ENCODE measurements around a stretch of chr13.

GRCh38 chr13:42062875-42063331, 14.5 kb downstream of the DGKH start:
- PRO-cap: no peak

DNA sequence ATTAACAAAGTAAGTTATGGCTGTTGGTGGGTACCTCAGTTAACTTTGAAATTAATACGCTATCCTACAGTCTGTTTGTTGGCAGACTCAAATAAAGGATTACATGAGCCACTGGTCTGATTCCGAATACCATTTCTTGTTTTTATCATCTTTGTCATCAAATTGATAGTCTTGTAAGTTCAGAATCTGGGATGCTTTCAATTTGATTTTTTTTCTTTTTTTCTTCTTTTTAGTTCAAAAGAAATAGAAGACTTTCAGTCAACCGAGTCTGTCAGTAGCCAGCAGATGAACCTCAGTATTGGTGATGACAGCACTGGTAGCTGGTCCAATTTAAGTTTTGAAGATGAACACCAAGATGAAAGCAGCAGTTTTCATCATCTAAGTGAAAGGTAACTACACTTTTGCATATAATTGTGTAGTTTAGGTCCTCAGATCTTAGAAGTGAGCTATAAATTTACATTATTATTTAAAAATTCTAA, 36.3 kb downstream of the AKAP11 start:
- PRO-cap: no peak

DNA sequence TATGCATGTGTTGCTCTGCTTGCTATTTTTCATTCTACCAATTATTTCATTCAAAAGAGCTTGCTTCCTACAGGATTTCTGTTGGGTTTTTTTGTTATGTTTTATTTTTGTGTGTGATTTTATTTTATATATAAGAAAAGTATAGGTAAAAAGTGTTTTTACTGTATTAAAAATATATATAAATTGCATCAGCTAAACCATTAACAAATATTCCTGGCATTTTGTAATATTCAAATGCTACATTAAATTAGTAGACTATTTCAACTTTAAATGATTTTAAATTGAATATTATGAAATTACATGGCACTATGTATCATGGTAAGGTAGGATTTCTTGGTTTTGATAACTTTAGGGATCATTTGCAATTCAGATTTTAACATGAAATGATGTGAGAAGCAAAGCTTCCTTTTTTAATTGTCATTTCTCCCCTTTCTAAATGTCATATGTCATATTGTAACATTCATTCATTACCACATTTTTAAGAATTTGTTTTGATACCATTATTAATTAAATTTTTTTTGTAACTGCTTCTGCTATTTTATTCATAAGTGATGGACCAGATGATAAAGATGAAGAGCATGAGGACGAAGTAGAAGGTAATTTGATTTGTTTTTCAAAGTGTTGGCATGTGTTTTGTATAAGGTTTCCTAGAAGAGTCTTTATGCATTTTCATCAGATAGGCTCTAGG, 41.5 kb downstream of the AKAP11 start:
- PRO-cap: no peak

GRCh38 chr13:42320291-42321013, 48.5 kb downstream of the AKAP11 start:
- PRO-cap: no peak

DNA sequence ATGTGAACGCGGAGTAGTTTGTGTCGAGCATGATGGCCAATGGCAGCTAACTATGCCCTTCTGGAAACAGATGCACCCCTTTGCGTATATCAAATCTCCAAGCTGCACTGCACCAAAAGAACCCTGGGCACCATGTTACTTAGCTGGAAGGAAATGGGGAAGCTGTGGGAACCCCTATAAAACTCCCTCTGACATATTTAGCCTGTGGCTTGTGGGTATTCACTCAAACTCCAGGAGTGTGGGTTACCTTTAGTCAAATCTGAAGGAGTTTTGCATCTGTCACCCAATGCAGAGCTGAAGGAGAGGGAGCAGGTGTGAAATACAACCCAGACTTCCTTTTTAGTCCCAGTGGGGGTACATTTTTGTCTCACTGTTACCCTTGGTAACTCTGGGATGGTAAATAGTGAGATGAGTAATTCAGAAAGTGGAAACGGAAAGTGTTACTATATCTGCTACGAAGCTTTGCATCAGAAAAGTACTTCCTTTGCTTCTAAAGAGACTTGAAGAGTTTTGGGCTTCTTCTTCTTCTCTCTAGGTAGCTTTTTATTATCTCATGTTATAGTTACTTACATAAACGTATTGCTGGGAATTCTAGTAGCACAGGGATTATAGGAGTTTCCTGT, 105.7 kb downstream of the AKAP11 start:
- PRO-cap: no peak

DNA sequence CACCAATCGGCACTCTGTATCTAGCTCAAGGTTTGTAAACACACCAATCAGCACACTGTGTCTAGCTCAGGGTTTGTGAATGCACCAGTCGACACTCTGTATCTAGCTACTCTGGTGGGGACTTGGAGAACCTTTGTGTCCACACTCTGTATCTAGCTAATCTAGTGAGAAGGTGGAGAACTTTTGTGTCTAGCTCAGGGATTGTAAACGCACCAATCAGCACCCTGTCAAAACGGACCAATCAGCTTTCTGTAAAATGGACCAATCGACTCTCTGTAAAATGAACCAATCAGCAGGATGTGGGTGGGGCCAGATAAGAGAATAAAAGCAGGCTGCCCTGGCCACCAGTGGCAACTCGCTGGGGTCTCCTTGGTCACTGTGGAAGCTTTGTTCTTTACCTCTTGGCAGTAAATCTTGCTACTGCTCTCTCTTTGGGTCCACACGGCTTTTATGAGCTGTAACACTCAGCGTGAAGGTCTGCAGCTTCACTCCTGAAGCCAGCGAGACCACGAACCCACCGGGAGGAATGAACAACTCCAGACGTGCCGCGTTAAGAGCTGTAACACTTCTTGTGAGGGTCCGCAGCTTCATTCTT, 13.6 kb upstream of the TNFSF11 start:
- PRO-cap: no peak

GRCh38 chr13:42963227-42964006, 28.6 kb downstream of the EPSTI1 start:
- PRO-cap: no peak

DNA sequence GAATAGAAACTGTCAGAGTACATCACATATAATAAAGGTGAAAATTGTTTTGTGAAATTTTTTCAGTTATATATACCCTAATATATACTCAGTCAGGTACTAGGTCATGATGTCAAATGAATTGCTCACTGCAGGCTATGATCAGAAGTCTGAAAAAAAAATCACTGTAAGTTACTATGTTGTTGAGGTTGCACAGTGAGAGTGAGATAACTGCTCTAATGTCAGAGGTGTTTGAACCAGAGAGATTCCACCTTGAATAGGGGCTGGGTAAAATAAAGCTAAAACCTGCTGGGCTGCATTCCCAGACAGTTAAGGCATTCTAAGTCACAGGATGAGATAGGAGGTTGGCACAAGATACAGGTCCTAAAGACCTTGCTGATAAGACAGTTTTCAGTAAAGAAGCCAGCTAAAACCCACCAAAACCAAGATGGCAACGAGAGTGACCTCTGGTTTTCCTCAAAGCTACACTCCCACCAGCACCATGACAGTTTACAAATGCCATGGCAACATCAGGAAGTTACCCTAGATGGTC, 10.2 kb downstream of the EPSTI1 start:
- PRO-cap: no peak

GRCh38 chr13:43054583-43055822, 31.6 kb downstream of the DNAJC15 start:
- PRO-cap: unidirectional peak, plus-strand start at chr13:43055412

DNA sequence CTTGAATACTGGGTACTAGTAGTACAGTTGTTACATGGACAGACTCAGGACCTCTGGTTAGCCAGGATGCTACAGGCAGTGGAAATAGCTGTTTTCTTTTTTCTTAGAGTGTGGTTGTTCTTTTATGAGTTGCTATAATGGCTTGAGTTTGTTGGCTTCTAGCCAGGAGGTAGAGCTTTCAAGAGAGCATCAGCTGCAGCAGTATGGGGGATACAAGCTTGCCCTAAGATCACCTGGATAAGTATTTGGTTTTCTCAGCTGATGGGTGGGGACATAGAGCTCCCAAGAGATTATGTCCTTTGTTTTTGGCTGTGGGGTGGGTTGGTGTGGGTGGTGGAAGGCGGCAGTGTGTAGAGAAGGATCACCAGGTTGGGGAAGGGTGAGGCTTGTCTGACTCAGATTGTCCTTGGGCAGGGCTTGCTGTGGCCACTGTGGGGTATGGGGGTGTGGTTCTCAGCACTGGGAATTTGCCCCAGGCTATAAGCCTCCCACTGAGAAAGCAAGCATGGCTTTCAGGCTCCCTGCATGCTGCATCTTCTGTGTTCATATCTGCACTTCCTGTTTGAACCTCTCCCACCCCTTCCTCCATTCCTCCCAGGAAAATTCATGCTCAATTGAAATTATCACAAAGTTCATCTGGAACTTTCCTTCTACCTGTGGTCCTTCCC, 34.8 kb downstream of the DNAJC15 start:
- PRO-cap: no peak

DNA sequence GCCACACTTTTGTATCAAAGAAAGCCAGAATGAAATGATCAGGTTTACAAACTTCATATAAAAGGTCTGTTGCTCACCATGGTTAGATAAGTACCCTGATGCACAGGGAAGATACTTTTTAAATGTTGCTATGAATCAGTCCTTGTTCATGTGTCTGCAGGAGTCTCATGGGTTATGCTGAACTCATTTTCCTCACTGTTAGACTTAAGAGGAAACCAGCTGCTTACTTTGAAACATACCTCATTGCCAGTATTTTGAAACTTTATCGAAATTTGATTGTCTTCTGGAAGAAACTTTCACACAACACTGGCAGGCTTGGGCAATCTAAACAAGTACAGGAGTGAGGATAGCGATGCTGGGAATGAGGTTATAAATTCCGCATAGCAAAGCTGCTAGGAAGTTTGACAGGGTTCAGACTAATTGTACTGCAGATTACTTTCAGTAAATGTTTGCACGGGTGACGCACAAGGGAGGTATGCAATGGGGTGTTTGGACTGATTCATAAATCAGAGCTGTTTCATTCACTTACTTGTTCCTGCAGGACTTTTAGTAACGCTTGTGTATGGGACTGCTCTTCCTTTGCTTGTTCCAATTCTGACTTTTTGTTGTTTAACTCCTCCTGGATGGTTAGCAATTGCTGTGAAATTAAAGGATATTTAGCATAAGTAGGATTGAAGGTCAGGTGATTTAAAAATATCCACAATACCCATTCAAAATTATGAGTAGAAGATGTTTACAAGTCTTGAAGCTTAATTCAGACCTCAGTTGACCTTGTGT, 245.7 kb downstream of the DNAJC15 start:
- PRO-cap: no peak

- PRO-cap: no peak
Observed at GRCh38 chr13:43363927-43364726, 340.7 kb downstream of the DNAJC15 start.

- PRO-cap: no peak
Observed at GRCh38 chr13:43545363-43545908, 241.3 kb downstream of the ENOX1 start.

DNA sequence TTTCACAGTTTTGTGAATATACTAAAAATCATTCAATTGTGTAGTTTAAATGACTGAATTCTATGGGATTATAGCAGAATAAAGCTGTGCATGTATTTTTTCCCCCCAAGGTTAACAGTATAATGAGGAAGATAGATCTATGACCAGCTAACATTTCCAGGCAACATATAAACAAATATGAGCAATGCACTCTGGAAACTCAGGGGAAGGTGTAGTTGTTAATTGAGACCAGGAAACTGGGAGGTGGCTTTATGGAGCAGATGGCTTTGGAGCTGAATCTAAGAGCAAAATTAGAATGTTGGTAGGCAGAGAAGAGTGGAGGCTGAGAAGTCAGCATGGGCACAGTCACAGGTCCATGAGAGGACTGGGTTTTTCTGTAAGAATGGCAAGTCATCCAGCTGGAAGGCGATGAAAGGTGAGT, 41.6 kb downstream of the LACC1 start:
- PRO-cap: no peak

DNA sequence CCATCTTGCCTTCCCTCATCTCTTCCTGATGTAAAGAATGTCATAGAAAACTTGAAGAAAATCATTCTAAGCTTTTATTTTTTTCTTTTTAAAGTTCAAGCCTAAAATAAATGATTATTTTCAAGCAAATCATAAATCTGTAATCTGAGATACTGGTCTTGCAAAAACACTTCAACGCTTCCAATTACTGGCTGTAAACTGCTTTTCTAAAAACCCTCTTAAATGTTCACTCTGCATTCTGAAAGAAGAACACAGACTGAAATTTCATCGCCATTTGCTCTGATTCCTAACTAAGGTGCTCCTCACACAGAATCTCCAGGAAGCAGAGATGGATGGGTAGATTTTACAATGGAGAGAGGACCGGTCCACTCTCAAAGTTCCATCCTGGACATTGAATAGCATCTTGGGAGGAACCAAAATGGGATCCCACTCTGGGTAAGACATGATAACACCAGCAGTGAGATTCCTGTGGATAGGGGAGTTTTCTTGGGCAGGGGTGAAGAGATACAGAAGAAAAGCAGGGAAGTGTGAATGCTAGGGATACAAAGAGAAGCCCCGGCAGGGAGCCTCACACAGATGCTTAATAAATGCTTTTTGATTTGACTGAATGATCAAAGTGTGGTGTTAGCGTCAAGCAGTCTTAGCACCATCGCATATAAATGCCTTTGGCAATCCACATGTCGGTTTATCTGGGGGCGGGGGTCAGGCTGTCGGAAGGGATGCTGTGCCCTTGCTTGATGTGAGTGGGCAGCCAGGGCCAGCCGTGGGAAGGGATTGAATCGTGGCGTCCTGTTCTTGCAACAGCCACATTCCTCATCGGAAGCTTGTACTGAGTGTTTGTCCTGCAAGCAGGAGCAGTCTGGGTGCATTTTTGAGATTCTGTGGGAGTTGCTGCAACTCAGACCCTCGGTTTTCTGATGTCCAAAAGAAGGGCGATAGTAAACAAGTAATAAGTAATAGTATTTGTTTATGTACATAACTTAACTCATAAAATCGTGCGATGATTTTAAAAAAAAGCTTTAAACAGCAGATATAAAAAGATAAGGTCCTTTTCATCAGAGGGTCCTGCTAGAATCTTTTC, 108.4 kb downstream of the SMIM2 start:
- PRO-cap: no peak

- PRO-cap: no peak
Observed at GRCh38 chr13:44101428-44101737, 59.7 kb downstream of the SMIM2 start.

DNA sequence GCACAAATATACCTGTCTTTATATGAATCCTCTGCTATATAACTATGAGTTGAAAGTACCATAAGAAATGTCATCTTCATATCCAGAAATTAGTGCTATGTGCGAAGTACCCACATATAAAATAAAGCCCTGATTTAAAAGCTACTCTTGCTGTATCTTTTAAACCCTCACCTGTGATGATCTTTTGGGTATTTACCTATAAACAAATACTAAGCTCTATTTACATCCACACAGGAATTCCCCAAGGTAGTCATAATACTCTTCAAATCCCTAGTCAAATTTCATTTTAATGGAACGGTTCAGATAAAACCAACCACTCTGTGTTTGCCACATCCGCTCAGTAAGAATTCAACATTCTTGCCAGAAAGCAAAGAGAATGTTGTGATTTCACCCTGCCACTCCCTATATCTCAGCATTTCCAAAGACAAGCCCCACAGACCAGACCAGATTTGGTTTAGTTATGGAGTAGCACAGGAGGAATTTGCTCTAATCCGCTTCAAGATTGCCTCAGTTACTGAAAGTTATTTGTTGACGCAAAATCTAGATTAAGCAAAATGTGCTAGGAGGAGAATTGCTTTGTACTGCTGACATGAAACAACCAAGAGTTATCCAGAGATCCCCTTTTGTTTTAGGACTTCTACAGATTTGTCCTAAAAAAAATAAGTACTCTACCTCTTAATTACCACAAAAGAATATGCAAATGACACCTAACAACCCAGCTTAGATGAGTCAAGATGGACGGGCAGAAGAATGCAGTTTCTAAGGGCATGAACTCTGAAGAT, 105.6 kb upstream of the SERP2 start:
- PRO-cap: no peak

DNA sequence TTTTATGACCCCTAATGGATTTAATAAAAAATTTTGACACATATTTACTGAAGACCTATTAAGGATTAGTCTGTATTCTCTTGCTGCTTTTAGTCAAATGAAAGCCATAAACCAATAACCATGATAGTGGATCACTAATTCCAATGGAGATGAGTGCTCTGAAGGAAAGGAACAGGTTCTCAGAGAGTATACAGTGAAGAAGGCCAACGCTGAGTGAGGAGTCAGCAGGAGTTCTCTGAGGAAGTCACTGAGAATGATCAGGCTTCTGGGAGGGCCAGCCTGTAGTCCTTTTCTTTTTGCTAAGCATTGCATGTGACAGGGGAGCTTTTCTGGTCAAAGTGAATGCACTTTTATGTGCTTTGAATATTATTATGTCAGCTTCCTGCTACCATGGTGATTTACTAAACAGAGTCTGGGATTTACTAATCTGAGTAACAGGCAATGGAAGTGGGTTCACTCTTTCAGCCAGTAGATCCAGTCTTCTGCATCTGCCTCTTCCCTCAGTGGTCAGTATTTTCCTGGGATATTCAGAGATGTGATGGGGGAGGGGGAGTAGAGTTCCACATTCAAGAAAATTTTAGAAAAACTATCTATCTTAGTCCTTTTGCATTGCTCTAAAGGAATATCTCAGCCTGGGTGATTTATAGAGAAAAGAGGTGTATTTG, 81.1 kb upstream of the SERP2 start:
- PRO-cap: no peak

DNA sequence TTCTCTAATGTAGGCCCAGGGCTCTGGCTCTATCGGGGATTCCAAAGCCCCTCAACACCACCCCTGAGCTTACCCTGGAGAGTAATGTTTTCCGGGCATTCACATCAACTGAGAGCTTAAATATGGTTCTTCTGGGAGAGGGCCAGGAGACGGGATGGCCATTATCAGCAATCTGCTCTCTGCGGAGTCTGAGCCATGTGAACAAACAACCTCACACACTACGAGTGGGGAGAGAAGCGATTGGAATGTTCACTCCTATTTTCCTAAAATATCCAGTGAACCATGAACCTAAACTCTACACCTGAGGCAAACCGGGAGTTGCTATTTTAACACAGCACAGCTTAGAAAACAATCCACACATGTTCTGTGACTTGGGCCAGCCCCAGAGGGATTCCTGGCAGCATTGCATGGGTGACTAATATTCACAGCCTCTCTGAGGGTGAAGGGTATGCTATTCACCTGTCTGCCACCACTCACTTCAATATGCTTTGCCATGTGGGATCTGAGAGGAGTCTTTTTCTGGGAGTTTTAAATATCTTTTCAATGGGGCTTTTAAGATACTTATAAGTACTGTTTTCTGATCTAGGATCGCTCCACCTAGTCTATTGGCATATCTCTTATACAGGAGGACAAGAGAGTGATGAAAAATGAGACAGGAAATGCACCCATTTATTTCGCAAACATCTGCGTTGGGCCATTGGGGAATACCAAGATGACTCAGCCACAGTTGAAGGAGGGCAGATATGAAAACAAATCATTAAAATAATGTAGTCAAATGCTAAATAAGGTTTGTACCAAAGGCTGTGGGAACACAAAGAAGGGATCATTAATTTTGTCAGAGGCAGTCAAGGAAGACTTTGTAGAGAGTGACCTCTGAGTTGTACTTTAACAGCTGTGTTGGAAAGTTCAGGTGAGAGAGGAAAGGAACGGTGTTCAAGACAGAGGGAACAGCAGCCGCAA, 72.5 kb upstream of the SERP2 start:
- PRO-cap: no peak

- PRO-cap: no peak
Observed at GRCh38 chr13:44310773-44311482, 62.7 kb upstream of the SERP2 start.